Islet of Langerhans (tissue), 1 donor: ENCODE measurements around the genes NUDT16 and ACAD11.

DNA sequence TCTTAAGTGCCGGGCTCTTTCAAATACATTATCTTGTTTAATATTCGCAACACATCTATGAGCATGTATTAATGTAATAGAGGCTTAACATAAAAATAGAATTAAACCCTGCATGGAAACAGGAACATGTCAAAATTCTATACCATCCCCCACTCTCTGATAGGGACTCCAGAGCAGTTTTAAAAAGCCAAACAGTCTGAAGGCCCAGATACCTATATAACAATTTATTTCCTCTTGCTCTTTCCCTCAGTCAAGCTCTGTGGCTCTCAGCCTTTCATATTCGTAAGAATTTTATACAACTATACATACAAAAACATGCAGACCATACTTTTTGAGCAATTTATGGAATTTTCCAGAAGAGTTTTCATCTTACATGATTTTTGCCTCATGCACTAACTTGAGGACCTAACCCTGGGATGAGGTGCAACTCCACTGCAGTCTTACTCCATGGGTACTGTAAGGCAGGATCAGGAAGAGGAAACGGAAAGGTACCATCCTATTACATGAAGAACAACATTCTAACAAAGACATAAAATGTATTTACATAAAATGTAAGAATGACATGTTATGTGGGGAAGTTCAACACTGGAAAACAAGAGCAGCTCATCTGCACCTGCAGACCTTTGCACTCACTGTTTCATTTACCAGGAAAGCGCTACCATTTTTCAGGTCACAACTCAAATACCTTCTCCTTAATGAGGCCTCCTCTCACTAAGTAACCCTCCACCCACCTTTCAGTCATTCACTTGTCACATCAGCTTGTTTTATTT is 2.9 kb downstream of the TMCC1 start:
- RRBS: no CpG with 5 or more reads among the region's 5 CpGs

GRCh38 chr3:130705511-130705899 is 41.1 kb downstream of the PIK3R4 start:
- RRBS: no CpG with 5 or more reads among the region's 6 CpGs

- RRBS: no CpG with 5 or more reads among the region's 3 CpGs
Measured at GRCh38 chr3:130820840-130821380, 73.0 kb upstream of the ATP2C1 start.

DNA sequence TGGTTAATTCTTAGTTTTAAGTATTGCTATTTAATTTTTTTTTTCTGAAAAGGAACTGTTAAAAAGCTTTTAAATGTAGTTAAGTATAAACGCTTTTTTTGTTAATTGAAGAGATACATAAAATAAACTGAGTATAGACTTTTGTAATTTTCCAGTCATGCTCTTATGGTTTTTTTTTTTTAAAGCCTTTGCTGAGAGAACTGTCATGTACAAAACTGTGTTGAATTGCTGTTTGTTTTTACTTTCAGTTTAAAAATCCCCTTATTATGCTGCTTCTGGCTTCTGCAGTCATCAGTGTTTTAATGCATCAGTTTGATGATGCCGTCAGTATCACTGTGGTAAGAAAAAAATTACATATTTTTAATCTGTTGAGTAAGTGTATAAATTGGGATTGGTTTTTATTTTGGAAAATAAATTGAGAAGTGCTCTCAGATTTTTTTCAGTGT is 40.5 kb downstream of the ATP2C1 start:
- RRBS: no CpG with 5 or more reads among the region's 2 CpGs

- RRBS: no CpG with 5 or more reads among the region's 3 CpGs
Measured at GRCh38 chr3:131081480-131081836, 54.8 kb downstream of the NEK11 start.

DNA sequence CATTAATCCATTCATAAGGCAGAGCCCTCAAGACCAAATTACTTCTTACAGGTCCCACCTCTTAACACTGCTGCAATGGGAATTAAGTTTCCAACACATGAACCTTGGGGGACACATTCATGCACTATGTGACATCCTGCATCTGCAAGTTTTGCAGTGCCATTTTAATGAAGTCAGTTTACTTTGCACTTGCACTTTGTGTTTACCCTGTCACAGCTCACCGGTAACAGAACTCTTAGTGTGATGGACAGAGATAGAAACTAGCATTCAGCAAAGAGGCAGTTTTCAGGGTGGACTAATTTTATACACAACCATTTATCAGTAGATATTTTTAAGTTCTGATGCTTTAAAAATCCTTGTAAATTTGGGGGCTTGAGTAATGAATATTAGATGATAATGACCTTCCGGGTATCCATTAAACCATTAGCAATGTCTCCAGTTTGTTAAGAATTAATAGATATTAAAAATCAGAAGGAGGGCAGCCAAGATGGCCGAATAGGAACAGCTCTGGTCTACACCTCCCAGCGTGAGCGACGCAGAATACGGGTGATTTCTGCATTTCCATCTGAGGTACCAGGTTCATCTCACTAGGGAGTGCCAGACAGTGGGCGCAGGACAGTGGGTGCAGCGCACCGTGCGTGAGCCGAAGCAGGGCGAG is 50.4 kb upstream of the NUDT16 start:
- RRBS: 53% methylated on average over 1 of the region's 13 CpGs

- RRBS: 2% methylated on average over 12 of the region's 64 CpGs
Measured at GRCh38 chr3:131381657-131382670, at the start of gene NUDT16. Gene NUDT16, plus strand, starts transcription at chr3:131381774.

DNA sequence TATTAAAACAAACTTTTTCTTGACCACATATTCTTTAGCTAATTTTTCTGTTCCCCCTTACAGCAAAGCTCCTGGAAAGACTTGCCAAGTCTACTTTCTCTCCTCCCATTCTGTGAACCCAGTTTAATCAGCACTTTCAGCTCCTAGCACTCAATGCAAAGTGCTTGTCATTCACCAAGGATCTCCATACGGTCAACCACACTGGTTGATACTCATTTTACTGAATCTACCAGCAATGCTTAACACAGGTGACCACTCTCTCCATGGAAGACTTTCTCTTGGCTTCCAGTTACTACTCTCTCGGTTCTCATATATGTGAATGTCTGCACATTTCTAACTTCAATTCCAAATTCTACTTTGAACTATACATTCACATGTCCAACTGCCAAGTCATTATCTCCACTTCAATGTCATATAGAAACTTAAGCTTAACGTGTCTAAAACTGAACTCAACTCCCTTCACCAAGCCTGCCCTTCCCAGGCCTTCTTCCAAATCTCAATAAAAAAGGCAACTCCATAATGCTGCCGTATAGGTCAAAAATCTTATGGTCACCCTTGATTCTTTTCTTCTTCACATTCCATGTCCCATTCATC is 11.6 kb downstream of the MRPL3 start:
- RRBS: no CpG with 5 or more reads among the region's 4 CpGs

GRCh38 chr3:132346471-132346817 is 29.2 kb downstream of the ACP3 start:
- RRBS: no CpG with 5 or more reads among the region's 2 CpGs

DNA sequence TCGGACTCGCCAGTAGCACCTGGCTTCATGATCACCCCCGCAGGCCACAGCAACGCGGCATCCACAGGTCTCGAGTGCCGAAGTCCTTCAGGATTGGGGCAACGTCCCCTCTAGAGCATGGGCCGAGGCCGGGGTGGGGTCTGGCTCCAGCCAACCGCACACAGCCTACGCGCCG is at the start of gene ACAD11:
Gene ACAD11, minus strand, starts transcription at position 87 of the 175 bp plus-strand sequence.
- RRBS: no CpG with 5 or more reads among the region's 14 CpGs

DNA sequence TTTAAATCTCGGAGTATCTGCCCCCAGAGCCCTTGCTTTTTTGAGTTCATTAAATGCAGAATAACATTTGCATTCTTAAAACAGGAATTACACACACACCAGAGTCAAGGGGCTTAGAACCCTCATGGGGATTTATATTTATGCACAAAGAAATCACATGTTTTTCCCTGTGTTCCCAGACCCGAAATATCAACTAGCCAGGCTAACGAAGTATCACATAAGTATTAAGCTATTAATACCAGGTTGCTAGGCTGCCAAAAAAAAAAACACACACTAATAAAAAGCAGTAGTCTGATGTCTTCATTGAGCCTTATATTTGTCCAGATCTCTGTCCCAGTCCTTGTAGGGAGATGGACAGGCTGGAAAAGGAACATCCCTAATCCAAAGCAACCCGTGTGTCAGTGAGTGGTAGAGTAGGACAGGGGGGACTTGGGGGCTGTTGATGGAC is 103.6 kb upstream of the BFSP2 start:
- RRBS: no CpG with 5 or more reads among the region's 4 CpGs

DNA sequence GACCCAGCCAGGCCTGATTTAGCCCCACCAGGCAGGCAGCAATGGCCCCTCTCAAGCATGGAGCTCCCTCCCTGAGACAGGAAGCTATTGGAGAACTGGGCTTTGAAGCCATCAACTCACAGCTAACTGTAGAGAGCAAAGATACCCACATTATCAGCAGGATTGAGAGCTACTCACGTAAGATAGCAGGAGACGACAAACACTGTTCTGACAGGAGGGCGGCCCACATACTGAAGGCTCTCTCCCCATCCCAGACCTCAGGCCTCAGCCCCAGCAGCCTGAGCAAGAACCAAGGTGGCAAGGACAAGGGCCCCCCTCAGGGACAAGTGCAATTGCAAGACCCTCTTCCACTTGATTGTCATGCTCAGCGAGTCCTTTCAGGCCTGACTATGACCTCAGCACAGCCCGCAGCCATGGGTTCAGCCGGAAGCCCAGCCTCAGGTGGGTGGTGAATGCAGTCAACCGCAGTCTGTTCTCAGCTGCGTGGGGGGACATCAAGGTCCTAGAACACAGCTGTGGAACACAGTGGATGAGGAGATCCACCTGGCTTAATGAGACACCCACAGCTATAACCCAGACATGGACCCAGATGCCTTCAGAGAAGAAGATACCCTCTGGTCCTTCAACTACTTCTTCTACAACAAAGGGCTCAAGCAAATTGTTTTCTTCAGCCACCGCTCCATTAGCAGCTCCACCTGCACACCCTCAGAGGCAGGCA is 82.6 kb upstream of the CDV3 start:
- RRBS: no CpG with 5 or more reads among the region's 9 CpGs

DNA sequence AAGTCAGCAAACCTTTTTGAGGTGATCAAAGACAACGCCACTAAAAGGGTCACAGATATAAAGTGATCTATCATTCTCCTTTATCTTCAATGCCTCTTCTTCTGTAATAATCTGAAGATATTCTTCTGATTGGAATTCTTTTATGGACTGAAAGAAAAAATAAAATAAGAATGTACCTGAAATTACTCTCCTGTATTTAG is 2.8 kb downstream of the TOPBP1 start:
- RRBS: no CpG with 5 or more reads among the region's 1 CpG

GRCh38 chr3:133733305-133733650 is 12.9 kb upstream of the TF start:
- RRBS: no CpG with 5 or more reads among the region's 3 CpGs

GRCh38 chr3:133749591-133750307 is 3.6 kb downstream of the TF start:
- RRBS: no CpG with 5 or more reads among the region's 5 CpGs

- RRBS: no CpG with 5 or more reads among the region's 6 CpGs
Measured at GRCh38 chr3:133756736-133757072, 10.5 kb downstream of the TF start.

DNA sequence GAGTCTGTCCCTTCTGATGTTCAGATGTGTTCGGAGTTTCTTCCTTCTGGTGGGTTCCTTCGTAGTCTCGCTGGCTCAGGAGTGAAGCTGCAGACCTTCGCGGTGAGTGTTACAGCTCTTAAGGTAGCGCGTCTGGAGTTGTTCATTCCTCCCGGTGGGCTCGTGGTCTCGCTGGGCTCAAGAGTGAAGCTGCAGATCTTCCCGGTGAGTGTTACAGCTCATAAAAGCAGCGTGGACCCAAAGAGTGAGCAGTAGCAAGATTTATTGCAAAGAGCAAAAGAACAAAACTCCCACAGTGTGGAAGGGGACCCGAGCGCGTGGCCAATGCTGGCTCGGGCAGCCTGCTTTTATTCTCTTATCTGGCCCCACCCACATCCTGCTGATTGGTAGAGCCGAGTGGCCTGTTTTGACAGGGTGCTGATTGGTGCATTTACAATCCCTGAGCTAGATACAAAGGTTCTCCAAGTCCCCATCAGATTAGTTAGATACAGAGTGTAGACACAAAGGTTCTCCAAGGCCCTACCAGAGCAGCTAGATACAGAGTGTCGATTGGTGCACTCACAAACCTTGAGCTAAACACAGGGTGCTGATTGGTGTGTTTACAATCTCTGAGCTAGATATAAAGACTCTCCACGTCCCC is 39.9 kb upstream of the SLCO2A1 start:
- RRBS: no CpG with 5 or more reads among the region's 19 CpGs

DNA sequence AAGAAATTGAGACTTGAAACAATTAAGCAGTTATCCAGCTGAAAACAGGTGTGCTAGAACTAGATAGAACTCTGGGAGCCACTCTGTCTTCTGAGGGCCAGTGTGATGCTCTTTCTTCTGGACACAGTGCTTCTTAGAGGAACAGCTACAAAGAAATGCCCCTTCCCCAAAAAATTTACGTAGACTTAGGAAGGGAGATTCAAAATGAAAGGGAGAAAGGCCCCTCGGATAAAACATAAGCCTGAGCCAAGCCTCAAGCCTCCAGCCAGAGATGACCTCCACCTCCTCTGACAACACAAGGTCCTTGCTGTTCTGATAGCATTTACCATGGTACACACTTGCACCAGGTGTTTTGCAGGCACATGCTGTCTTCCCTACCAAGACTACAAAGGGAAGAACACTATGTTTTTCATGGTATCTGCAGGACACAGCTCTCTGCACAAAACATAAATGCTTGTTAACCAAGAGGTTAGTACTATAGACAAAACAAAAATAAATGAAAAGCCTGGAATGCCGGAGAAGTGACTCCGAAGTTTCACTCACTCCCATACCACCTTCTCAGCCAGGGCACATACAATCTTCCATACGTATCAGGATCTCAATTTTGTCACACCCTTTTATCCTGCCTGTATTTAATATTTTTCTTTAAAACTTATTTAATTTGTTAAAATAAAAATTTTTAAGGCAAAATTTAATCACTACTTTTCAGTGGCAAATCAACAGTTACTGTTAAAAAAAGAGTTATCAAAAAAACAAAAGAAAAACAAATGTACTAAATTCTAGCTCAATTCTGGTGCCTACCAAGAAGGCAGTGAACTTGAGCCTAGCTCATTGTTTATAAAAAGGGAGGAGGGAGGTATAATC is 27.7 kb downstream of the RYK start:
- RRBS: no CpG with 5 or more reads among the region's 5 CpGs

- RRBS: no CpG with 5 or more reads among the region's 3 CpGs
Measured at GRCh38 chr3:134334727-134335368, 39.4 kb downstream of the AMOTL2 start.

- RRBS: no CpG with 5 or more reads among the region's 4 CpGs
Measured at GRCh38 chr3:134506829-134507510, 21.1 kb downstream of the CEP63 start.